ENCODE measurements around a stretch of chr1.

DNA sequence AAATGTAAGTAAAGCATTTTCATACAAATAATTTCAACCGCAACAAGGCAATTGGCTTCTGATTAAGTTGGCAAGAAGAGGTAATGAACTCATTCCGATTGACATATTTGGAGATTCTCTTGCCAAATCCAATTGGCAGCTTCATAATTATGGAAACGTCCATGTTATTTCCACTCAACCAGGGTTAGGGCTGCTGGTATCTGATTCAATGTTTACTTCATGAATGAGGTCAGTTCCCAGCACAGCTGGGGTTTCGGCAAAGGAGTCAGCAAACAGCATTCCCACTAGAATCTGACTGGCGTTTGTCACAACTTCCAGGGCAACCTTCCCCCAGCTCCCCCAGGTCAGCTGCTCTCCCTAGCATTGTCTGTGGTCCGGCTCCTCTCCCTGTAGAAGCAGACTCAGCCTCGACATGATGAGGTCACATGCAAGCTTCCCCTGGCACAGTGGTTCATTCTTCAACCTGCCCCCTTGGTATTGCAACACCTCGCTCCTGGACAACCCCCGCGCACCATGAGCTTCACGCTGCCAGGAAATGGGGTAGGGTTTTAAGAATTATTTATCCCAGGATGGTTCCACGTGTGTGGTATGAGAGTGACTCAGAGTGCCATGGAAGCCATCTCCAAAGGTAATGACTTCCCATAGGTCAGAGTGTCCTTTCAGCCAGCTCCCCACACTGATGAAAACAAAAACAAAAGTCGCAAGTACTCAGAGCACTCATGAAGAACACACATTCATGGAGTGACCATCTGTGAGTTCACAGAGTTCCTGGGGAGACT is 100.7 kb upstream of the SLC25A33 start:
- PRO-cap, 2 experiments, result no peak in any of the 2 experiments

DNA sequence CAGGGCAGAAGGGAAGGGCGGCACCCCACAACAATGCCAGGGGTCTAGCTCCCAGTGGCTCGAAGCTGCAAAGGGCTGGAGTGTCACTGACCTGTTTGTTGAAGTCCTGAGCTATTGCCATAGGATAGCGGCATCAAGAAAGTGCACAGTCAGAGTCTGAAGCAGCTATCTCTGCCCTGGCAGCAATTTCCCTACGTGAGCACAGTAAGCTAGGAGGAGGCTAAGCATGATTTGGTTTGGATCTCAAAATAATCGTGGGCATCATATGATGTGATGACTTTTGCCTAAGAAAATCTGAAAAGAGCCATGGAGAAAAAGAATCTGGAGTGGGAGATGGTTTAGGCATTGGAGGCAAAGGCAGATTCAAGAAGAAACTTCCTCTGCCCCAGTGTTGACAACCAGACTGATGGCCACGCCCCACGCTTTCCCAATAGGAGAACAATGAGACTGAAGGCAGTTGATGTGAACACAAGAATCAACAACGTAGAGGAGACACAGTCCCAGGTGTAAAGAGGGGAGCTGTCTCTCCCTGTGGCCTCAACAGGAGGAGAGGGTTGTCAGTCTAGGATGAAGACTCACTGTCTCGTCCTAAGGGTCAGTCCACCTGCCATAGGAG is 100.0 kb upstream of the SLC25A33 start:
- PRO-cap, 2 experiments, result no peak in any of the 2 experiments

DNA sequence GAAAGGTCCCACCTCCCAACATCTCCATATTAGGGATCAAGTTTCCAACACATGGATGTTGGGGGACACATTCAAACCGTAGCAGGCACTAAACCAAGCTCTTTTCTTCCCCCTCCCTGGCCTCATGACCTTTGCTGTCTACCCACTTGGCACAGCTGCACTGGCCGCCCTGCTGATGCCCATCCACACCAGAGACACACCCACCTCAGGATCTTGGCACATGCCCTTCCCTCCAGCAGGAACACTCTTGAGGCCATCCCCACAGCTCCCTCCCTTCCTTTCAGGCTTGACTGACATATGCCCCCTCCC is 98.7 kb upstream of the SLC25A33 start:
- PRO-cap, 2 experiments, result no peak in any of the 2 experiments

DNA sequence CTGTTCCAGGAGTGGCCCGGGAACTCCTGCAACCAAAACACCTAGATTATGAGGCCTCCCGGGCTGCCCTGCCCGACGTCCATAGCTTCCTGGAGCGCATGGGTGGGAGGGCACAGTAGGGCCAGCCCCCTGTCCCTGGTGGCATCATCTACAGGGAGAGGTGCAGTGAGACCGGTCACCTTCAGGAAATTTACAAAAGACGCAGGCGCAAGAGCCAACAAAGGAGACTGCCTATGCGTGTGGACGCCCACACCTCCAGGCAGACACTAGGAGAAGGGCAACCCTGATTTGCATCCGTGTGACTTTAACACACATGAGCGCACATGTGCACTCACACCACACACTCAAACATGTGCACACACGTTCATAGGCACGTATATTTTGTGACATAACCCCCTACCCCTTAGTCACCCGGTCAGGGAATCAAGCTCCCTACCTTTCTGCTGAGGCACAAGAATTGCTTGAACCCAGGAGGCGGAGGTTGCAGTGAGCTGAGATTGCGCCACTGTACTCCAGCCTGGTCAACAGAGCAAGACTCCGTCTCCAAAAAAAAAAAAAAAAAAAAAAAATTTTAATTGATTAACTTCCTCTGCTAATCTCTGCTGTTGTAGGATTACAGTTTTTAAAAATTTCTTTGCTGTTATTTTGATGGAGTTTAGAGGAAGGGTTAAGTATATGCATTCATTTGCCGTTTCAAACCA is 84.7 kb upstream of the SLC25A33 start:
- PRO-cap, 2 experiments, result no peak in any of the 2 experiments

DNA sequence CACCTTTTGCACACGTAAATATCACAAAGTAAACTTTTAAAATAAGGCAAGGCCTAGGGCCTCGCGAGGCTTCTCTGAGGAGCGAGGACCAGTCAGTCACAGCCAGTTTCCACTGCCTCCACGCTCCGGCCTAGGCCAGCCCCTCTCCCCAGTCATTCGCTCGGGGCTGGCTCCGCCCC is 241 bp upstream of the SLC25A33 start:
- PRO-cap, 2 experiments, result peak in 2 of 2 experiments; most common minus-strand start position 94 of the sequence (in 1)

DNA sequence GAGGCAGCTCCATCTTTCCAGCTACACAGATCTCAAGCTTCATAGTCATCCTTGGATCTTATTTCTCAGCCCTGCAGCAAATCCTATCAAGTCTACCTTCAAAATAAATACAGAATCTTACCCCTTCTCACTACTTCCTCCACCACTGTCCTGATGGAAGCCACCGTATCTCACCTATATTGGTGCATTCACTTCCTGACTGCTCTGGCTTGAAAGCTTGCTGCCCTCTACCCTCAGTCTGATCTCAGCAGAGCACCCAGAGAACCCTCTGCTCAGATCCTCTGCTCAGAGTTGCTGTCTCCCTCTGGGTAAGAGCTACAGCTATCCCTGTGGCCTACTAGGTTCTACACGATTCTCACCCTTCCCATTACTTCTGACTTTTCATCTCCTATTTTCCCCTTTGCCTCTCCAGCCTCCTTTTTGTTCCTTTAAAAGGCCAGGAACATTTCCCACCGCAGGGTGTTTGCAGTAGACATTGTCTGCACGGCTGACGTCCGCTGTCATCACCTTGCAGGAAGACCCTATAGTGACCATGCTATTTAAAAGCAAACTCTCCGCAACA is 19.4 kb downstream of the SLC25A33 start:
- PRO-cap, 2 experiments, result no peak in any of the 2 experiments

DNA sequence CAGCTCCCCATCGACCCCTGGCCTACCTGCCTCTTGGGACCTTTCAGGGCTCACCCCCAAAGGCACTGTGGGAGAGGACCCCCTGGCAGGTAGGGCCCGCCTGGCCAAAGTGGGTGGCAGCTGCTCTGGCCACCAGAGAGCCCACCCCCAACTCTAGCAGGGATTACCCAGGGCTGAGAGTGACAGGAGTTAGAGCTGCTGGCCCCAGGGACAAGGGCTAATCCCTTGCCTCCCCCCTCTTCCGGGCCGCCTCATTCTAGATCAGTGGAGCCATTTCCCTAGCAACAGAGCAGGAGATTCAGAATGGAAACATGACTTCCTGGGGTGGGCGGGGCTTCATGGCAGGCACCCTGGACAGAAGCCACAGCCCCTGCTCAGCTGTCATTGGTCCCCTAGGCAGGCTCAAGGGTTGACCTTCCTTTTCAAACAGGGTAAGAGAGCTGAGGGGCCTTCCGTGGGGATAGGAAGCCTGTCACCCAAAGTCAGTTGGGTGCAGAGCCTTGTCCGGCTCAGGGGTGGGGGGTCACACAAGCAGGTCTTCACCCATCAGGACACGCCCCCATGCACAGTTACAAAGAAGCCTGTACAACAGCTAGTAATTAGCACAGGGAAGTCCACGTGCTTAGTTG is 4.7 kb downstream of the TMEM201 start:
- PRO-cap, 2 experiments, result no peak in any of the 2 experiments

- PRO-cap, 2 experiments, result peak in 1 of 2 experiments; most common minus-strand start chr1:10211497 (in 1)
Measured at GRCh38 chr1:10211400-10212346, 1.3 kb downstream of the KIF1B start.

- PRO-cap, 2 experiments, result no peak in any of the 2 experiments
Measured at GRCh38 chr1:10253399-10254321, 43.3 kb downstream of the KIF1B start.

GRCh38 chr1:10258017-10258887 is 47.9 kb downstream of the KIF1B start:
- PRO-cap, 2 experiments, result no peak in any of the 2 experiments

- PRO-cap, 2 experiments, result no peak in any of the 2 experiments
Measured at GRCh38 chr1:10403889-10404309, 5.0 kb downstream of the PGD start.

DNA sequence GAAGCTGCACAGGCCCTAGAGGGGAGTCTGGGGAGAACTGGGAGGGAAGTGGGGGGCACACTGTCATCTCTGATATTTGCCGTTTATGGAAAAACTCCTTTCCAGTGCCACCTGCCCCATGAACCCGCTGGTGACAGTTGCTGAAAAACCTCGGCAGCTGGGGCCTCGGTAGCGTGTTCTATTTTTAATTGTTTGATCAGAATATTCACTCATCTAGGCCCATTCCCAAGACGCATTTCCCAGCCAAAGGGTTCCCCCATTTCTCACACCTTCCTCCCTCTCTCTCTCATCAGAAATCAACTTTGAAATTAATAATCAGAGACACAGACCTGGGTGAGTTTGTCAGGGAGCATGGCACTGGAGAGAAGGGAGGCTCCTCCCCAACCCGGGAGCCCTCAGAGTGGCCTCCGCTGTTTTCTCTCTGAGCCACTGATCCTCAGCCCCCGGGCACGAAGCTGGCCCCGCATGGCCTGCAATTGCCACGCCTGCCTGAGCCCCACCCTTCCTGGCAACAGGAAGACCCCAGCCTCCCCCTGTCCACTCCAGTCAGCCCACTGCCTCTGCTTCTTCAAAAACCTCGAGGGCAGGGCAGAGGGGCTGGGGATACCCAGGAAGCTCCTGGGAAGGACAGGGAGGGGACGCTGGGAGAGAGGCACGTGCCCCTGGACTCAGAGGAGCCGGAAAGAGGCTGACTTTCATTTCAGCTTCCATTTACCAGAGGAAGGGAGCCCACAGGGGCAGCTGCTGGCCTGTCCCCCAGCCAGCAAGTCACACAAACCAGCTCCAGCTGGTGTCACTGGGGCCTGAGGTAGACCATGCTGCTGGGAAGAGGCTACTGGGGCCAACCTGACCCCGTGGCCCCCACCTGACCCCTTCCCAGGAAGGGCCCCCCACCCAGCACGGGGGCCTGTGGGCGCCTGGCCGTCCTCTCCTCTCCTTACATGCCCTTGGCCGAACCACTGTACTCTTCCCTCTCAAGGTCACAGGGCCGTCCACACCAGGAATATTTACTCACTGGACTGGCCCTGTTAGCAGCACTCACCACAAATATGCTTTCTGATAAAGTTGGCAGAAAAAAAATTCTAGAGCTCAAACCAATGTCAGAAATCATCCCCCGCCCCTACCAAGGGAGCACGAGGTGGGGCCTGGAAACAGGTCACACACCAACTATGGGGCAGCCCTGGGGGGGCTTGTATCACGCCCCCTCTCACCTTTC is 110.8 kb downstream of the CASZ1 start:
- PRO-cap, 2 experiments, result peak in 1 of 2 experiments; most common plus-strand start position 710 of the sequence (in 1)

GRCh38 chr1:10692152-10693072 is 104.0 kb downstream of the CASZ1 start:
- PRO-cap, 2 experiments, result no peak in any of the 2 experiments

GRCh38 chr1:10695399-10695707 is 101.1 kb downstream of the CASZ1 start:
- PRO-cap, 2 experiments, result no peak in any of the 2 experiments

GRCh38 chr1:10720157-10721104 is 76.0 kb downstream of the CASZ1 start:
- PRO-cap, 2 experiments, result no peak in any of the 2 experiments

GRCh38 chr1:10754281-10754843 is 42.1 kb downstream of the CASZ1 start:
- PRO-cap, 2 experiments, result no peak in any of the 2 experiments

DNA sequence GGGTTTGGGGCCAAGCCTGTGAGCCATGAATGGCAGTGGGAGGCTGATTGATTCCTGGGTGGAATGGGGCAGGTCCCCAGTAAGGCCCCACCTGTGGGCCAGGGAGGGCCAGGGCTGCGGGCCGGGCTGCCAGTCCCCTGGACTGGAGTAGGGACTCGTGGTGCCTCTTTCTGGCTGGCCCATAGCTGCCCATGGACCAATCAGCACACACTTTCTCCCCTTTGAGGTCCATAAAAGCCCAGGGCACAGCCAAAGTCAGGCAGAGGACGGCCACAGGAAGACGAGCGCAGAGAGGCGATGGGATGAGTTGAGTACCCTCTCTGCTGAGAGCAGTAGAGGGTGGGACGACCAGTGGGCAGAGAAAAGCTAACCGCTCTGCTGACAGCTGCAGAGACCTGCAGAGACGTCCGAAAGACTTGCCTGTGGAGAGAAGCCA is 7.8 kb downstream of the C1orf127 start:
- PRO-cap, 2 experiments, result no peak in any of the 2 experiments

GRCh38 chr1:10980026-10980659 is 1.7 kb downstream of the C1orf127 start:
- PRO-cap, 2 experiments, result no peak in any of the 2 experiments

- PRO-cap, 2 experiments, result no peak in any of the 2 experiments
Measured at GRCh38 chr1:11022145-11022838, 9.8 kb downstream of the TARDBP start.

GRCh38 chr1:11108923-11109875 is 9.5 kb upstream of the EXOSC10 start:
- PRO-cap, 2 experiments, result no peak in any of the 2 experiments